Measurements from ENCODE around the gene MARVELD2.

- PRO-cap: no peak
- RRBS: no CpG with 5 or more reads among the region's 28 CpGs
Observed at GRCh38 chr5:66597482-66598086, 1.4 kb downstream of the MAST4 start.

DNA sequence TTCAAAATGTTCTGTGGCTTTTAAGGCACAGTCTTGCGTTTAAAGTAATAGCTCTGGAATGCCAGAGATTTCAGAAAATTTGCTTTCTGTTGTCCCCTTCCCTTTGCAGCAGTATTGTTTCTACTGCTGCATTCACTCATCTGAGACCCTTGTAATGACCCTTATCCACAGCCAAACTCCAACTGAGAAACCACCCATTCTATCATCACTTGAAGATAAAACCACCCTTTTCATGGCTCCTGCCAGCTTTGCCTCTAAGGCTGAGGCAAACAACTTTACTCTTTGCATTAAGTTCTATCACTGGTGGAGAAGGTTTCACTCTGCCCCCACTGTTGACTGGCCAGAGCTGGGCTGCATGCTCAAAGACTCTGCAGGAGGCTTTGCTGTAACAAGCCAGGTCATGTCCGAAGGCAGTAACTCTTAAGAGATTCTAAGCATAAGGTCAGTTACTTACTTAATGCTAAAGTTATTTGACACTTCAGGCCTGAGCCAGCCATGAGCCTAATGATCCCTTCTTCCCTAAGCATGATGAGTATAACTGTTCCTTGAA is 101.9 kb downstream of the CD180 start:
- PRO-cap: no peak
- RRBS: no CpG with 5 or more reads among the region's 2 CpGs

- PRO-cap: no peak
- RRBS: no CpG with 5 or more reads among the region's 6 CpGs
Observed at GRCh38 chr5:67548562-67549142, 352.1 kb upstream of the CD180 start.

DNA sequence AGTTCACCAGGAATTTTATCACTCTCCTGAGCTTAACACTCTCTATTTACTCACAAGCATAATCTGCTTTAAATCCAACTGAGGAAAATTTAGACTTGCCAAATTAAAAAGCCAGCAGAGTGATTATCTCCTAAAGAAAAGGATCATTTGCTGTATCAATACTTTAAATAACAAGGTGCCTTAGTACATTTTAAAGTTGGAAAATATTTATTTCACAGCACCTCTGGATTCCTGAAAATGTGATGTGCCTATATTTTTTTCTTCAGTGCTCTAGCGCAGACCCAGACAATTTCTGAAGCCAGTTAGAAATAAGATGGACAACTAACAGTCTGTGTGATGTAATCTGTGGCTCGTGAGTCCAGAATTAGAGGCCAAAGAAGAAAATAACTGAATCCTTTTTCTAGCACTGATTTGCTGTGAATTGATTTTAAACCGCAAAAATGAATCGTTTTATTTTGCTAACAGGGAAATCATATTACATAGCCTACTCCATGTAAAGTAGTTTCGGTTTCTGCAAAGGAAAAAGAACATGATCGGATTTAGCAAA is 445.8 kb upstream of the CD180 start:
- PRO-cap: no peak
- RRBS: no CpG with 5 or more reads among the region's 6 CpGs

DNA sequence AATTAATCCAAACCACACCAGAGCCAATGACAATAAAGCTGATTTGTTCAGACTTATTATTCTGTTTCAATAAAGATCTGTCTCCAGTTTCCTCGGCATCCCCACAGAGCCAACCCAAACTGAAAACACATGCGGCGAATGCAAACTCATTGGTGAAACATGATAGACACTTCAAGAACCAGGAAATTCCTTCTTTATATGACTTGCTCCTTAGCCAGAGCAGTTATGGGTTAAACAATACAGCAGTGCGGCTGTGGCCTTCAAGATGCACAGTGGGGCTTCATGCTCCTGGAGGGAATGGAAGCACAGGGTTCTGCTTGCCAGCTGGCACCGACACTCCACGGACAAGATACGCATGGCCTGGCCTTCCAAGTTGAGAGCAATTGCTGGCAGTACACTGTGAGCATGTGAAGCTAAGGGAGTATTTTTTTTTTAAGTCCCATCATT is 451.5 kb upstream of the CD180 start:
- PRO-cap: no peak
- RRBS: no CpG with 5 or more reads among the region's 7 CpGs

- PRO-cap: no peak
- RRBS: no CpG with 5 or more reads among the region's 5 CpGs
Observed at GRCh38 chr5:67910631-67911125, 304.9 kb upstream of the PIK3R1 start.

- PRO-cap: no peak
- RRBS: no CpG with 5 or more reads among the region's 7 CpGs
Observed at GRCh38 chr5:68237723-68238756, 22.5 kb downstream of the PIK3R1 start.

- PRO-cap: no peak
- RRBS: no CpG with 5 or more reads among the region's 4 CpGs
Observed at GRCh38 chr5:68265808-68266445, 50.4 kb downstream of the PIK3R1 start.

GRCh38 chr5:68288914-68289016 is 73.2 kb downstream of the PIK3R1 start:
- PRO-cap: no peak
- RRBS: no CpG with 5 or more reads among the region's 1 CpG

DNA sequence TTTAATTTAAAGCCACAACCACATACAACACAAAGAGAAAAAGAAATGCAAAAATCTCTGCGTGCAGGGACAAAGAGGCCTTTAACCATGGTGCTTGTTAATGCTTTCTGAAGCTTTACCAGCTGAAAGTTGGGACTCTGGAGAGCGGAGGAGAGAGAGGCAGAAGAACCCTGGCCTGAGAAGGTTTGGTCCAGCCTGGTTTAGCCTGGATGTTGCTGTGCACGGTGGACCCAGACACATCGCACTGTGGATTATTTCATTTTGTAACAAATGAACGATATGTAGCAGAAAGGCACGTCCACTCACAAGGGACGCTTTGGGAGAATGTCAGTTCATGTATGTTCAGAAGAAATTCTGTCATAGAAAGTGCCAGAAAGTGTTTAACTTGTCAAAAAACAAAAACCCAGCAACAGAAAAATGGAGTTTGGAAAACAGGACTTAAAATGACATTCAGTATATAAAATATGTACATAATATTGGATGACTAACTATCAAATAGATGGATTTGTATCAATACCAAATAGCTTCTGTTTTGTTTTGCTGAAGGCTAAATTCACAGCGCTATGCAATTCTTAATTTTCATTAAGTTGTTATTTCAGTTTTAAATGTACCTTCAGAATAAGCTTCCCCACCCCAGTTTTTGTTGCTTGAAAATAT is 82.4 kb downstream of the PIK3R1 start:
- PRO-cap: unidirectional peak, plus-strand start at position 144 of the sequence
- RRBS: no CpG with 5 or more reads among the region's 8 CpGs

DNA sequence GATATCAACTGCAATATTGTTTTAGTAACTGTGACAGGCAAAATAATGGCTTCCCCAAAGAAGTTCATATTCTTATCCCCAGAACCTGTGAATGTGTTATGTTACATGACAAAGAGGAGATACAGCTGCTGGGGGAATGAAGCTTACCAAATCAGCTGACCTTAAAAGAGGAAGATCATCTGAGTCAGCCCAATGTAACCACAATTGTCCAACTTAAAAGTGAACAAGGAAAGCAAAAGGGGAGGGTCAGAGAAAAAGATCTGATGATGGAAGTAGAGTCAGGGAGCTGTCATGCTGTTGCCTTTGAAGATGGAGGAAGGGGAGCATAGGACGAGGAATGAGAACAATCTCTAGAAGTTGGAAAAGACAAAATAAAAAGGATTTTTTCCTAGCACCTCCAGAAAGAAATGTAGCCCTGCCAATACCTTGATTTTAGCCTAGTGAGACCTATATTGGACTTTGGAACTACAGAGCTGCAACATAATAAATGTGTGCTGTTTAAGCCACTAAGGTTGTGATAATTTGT is 115.7 kb downstream of the PIK3R1 start:
- PRO-cap: no peak
- RRBS: no CpG with 5 or more reads among the region's 1 CpG

DNA sequence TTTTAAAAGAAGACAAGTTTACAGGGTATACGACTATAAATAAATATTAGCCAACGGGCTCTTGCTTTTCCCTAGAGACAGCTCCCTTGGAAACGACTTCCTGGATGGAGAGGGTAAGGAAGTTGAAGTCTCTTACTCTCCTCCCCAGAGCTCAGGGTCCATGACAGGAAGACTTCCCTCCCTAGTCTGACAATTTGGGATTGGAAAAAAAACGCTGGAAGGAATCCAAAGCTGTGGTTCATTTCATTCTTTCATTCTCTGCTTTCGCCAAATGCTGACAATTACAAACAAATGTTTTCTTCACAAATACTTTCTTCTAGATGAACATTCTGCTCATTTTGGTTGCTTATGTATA is 139.9 kb upstream of the SLC30A5 start:
- PRO-cap: no peak
- RRBS: no CpG with 5 or more reads among the region's 5 CpGs

DNA sequence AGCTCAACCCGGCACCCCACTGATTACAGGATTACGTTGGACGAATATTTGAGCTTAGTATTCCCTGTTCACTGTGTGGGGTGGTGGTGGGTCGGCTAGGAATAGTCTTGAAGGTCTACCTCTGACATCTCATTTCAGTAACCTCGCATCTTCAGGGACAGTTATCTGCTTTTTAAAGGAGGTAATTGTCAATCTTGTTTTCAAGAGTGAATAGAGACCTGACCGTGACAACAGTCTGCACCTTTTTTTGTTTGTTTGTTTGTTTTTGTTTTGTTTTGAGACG is 427 bp downstream of the RAD17 start:
- PRO-cap: no peak
- RRBS: no CpG with 5 or more reads among the region's 7 CpGs

DNA sequence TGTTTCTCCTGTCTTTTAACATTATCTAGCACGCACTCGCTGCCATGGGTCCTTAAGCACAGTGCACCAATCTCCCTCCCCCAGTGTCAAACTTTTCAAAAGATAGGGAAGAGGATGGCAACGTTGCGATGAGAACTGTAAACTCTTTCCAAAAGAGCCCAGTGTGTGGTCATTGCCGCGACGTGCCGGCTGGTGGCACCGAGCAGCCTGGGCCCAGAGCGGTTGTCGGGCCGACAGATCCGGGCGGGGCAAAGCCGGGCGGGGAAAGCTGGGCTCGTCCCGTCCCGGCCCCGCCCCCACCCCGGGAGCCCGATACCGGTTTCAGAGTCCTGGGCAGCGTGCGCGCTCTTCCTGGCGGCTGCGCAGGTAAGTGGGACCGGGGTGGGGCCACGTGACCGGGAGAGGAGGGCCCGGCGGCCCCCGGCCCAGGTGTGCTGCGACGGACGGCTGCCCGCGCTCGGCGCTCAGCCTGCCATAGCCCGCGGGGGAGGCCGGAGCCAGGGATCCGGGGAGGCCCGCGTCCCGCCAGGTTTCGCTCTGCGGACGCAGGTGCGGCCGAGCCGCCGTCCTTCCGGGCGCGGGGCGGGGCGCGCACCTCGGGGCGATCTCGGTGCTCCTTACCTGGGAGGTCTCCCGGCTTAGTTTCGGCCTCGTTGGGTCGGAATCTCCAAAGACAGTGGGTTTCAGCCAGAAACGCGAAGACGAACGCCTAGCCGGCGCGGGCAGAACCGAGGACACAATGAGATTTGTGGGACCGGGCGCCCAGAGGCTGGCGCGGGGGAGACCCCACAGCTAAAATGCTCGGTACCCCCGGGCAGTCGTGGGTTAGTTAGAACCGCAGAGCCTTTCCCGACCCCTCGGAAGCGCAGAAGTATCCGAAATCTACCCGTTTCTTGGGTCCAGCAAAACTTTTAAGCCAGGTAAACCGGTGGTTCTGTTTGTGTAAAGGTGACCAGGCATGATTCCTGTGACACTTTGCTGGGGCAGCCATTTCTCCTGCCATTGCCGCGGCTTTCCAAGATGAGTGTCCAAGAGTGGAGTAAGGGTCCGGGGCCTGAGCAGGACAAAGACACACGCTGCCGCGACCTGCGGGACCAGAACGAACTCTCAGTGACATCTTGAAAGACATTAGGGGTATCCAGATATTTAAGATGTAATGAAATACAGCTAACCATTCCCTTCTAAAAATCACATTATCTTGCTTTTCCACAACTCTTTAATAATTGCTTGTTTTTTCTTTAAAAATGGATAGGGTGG is at the start of gene MARVELD2:
Gene MARVELD2 (plus strand): TSS at position 312 of the 1,257 bp plus-strand sequence.
- PRO-cap: bidirectional peak, plus-strand start at position 401 of the sequence, minus-strand start at position 534 of the sequence; bidirectional peak, plus-strand start at position 548 of the sequence, minus-strand start at position 539 of the sequence; bidirectional peak, plus-strand start at position 1,042 of the sequence, minus-strand start at position 1,029 of the sequence
- RRBS: under 1% methylated on average over 59 of the region's 98 CpGs

GRCh38 chr5:69509199-69509770 is 16.7 kb downstream of the OCLN start:
- PRO-cap: no peak
- RRBS: no CpG with 5 or more reads among the region's 6 CpGs

- PRO-cap: no peak
- RRBS: no CpG with 5 or more reads among the region's 7 CpGs
Observed at GRCh38 chr5:69525954-69526801, 33.6 kb downstream of the OCLN start.

GRCh38 chr5:70585973-70586409 is 314.5 kb upstream of the SERF1A start:
- PRO-cap: no peak
- RRBS: no CpG with 5 or more reads among the region's 43 CpGs

DNA sequence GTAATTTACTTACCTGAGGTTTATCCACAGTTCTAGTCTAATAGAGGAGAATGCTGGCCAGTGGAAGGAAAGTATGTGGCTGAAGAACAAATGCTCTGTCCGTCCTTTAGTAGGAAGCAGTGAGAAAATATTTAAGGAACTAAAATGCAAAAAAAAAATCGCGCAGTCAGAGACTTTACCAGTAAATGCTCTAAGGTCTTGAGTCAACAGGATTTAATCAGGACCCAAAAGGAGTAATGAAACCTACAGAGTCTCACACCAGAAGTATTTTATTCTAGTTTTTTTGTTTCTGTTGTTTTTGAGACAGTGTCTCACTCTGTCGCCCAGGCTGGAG is 4.5 kb downstream of the NAIP start:
- PRO-cap: no peak
- RRBS: no CpG with 5 or more reads among the region's 4 CpGs

GRCh38 chr5:71445635-71446076 is 9.8 kb upstream of the BDP1 start:
- PRO-cap: no peak
- RRBS: no CpG with 5 or more reads among the region's 17 CpGs

DNA sequence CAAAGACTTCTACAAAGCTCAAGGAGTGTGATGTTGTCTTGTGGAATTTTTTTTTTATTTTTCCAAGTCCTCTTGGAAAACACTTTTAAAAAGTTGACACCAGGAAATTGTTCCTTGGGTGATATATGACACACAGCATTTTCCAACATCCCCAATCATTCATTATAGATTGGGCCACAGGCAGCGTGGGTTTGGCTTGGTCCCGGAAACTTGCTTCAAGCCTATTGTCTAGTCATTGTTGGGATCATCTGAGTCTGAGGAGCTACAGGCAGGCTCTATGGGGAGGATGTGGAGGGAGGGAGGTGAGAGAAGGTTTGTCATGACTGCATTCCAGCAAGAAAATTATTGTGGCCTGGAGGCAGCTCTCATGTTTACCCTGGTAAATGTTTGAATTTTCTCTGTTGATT is 30.5 kb downstream of the CARTPT start:
- PRO-cap: no peak
- RRBS: no CpG with 5 or more reads among the region's 2 CpGs

Data from MCF 10A (cell line).